Peyer's patch (tissue), 4 donors: ENCODE measurements around a stretch of chr12.

DNA sequence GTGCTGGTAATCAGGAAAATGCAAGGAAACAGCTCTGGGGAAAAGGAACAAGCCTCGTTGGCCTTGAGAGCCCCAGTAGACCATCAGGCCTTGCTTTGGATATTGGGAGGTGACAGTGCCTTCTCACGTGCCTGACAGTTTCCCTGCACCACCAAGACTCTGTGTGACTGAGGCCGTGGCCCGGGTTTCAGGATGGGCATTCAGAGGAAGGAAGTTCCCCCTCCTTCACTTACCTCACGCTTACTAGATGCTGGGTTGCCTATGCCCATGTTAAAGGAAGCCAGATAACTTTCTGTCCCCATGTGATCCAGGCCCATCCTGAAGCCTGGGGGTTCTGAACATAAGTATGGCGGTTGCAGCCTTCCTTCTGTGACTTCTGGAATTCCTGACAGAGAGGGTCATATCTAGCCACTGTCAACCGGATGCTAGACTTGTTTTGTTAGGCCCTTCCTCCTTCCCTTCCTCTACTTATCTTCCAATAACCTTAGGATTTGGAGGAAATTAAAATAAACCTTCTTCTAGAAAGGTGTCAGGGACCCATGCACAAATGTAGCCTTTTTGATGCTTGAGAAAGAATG lies 120.8 kb downstream of the ETV6 start:
- PRO-cap, result no peak
- RAMPAGE, long total RNA, 4 experiments, result no peak in any of the 4 experiments

GRCh38 chr12:11793848-11794770 lies 144.6 kb downstream of the ETV6 start:
- PRO-cap, result no peak
- RAMPAGE, long total RNA, 4 experiments, result no peak in any of the 4 experiments

DNA sequence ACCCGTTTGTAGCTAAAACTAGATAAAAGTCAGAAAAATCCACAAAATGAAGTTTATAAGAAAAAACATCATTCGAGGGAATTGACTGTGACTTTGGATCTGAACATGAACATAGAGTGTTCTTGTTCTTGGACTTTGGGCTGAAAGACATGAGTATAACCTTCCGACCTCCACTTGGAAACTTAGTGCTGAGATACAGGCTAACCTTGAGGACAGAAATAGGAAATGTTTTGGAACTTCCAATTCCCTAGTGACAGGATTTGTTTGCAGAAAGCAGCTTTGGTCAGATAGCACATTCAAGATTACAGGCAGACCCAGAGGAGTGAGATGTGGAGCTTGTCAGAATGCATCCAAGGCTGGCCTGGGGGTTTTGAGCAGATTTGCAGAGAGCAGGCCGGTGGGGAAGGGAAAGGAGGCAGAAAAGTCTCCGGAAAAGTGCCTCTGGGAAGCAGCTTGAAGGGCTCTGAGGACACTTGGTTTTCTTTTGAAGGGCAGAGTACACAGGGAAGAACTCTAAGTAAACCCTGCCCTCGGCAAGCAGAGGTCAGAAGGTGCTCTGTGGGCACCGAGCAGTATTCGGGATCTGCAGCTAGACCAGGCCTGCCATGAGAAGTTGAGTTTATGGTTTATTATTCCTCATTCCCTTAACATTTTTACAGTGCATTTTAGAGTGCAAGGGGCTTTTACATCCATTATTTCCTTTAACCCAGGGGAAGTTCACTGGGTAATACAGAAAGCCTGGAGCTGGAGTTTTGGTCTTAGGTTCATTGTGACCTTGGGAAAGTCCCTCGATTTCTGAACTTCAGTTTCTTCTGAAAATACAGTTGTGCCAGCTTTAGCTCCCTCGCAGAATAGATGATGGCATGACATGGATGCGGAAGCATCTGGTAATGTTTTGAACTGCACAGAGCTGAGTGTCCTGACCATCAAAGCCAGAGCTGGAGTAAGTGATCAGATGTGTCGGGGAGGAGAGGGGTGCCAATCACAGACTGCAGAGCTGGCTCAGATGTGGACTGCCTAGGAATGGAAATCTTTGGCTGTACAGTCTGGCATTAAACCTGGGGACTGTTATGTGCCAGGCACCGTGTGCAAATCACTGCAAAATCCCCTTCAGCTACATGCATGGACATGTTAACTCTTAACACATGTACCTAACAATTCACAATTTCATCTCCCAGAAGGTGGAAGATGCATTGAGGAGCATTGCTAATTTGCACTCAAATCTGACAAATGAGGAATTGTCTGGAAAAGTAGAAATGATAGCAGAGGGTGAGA lies 180.6 kb downstream of the ETV6 start:
- PRO-cap, result no peak
- RAMPAGE, long total RNA, 4 experiments, result no peak in any of the 4 experiments

DNA sequence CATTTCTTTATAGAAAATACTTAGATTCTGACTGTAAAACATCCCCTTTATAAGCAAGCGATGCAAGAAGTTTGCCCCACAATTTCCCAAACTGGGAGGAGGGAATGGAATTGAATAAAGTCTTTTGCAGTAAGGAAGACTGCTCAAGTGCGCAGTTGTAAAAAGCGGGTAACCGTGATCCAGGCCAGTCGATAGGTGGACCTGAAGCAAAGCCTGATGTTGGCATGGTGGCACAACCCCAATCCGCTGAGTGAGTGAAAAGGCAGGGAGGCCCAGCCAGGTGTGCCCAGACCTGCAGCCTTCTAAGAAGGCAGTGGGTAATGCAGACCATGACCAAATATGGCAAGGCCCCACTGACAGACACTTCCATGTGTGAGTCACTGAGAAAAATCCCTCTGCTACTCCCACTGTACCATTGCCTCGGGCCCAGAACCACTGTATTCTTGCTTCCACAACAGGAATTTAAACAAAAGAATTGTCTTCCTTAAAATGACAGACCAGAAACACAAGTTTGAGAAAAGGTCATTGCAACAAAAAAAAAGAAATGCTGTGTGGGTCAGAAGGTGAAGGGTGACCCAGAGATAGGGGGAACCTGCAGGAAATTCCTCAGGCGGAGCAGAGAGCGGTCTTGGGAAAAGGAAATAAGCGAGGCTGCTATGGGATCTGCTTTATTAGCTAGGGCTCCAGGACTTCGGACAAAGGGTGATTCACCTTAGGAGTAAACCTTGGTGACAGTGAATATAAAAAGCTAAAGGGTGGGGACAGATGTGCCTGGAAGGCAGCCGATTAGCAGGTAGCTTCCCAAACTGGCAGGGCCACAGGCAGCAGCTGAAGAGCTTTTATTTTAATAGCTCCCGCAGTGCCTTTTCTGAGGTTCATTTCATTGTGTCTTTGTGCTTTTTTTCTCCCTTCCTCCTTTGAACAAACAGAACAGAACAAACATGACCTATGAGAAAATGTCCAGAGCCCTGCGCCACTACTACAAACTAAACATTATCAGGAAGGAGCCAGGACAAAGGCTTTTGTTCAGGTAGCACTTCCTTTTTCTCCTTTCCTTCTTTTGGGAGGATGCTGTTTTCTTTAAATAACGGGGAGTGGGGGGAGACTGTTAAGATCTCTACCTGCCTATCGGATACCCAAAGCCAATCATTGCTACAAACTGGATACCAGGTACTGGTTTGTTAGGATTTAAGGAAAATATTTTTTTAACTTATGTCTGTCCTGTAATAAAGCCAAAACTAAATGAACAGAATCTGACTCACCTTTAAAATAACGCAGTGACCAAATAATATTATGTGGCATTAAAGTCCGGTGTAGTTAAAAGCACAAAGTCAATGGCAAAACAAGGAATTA lies 185.3 kb upstream of the BCL2L14 start:
- PRO-cap, result bidirectional peak, plus-strand start at position 751 of the sequence, minus-strand start at position 643 of the sequence
- RAMPAGE, long total RNA, 4 experiments, result no peak in any of the 4 experiments

- PRO-cap, result no peak
- RAMPAGE, long total RNA, 4 experiments, result no peak in any of the 4 experiments
Observed at GRCh38 chr12:11909274-11909620, 161.5 kb upstream of the BCL2L14 start.

DNA sequence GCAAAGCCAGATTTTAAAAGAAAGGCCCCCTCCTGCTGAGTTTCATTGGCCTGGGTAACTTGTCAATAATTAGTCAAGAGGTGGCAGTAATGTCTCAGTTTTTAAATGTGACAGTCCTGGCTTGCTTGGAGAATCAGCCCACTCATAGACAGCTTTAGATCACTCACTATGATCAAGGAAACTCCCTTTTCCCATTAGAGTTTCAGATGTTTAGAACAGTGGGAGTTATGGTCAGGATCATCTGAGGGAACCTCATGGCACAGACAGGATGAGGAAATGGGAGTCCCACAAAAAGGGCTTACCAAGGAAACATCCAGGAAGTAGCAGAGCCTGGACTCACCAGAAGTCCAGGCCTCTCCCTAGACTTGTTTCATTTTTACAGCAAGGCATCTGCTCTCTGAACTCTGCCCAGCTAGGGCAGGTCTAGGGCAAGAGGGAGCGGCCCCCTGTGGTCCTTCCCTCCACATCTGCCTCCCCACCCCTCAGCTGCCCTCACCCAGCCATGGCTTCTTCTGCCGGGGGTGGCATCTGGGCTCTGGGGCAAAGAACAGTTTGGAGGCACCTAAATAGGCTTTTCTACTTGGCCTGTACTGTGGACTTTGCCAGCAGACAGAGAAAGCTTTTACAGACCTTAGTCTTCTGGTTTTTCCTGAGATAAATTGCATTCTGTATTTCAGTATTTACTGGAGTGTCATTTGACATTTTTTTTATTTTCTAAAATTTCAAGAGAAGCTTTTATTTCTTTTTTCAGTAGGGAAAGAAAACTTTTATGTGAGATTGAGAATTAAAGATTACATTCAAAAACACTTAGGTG lies 11.3 kb downstream of the BCL2L14 start:
- PRO-cap, result no peak
- RAMPAGE, long total RNA, 4 experiments, result no peak in any of the 4 experiments

DNA sequence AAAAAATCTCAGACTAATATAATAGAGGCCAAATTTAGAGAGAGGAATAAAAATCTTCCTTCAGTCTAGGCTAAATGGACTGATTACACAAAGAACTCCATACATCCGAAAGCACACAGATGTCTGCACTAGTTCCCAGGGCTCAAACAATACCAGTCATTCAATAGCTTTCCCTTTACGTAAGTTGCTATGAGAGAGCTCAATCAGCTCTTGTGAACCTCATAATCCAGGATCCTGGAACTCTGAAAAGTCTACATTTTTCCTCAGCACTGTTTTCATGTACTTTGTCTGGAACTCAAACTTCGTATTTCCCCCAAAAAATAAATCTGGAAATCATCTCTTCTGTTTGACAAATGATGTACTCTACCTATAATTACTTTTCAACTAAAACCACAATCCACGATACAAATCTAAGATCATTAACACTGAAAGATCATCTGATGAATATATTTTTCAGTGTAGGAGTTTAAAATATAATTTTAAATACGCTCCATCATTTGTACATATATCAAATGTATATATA lies 25.8 kb downstream of the LRP6 start:
- PRO-cap, result no peak
- RAMPAGE, long total RNA, 4 experiments, result no peak in any of the 4 experiments

DNA sequence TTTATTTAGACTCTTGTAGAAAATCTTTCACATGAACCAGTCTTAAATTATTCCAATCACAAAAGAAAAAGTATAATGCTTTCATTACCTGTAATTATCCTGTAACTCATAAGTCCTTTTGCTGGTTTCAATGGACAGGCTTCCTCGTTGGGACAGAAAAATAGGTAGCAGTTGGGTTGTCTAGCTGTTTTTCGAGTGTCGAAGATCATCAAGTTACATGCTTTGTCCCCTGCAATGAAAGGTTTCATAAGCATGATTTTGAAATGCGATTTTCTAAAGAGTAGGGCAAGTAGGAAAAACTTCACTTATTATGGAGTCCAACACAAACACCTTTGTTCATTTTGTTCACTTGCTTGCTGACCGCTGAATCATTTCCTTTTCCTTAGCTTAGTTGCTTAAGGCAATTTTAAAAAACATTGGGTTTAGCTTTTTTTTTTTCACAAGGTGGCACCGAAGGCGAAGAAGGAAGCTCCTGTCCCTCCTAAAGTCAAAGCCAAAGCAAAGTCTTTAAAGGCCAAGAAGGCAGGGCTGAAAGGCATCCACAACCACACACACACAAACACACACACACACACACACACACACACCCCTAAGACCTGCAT lies 11.6 kb downstream of the MANSC1 start:
- PRO-cap, result unidirectional peak, minus-strand start at position 334 of the sequence
- RAMPAGE, long total RNA, 4 experiments, result no peak in any of the 4 experiments

DNA sequence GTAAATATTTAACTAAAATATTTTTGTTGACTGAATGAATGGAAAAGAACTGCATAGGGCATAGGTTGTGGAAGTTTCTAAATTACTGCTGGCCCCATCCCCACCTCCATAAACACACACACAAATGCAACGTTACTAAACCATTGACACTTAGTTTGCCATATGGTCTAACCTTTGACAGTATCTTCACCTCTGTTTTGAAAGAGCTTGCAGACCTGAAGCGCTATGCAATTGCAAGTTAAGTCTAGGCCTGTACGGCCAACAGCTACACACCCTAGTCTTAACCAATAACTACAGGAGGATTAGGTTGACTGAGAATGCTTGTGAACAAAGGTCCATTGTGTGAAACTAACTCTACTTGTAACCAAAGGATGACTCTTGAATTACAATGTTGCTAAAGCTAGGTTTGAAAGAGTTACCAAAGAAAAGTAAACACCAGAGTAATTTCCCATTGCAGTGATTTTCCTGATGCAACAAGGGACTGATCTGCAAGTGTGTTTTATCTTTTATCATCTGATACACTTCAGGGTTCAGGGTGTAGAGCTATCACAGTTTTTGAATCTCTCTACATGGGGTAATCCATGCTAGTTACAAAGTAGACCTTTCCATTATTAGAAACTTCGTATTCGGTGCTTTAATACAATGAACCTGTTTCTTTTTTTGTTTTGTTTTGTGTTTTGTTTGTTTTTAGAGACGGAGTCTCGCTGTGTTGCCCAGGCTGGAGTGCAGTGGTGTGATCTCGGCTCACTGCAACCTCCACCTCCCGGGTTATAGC lies 1.1 kb upstream of the MANSC1 start:
- PRO-cap, result unidirectional peak, minus-strand start at position 199 of the sequence
- RAMPAGE, long total RNA, 4 experiments, result no peak in any of the 4 experiments

DNA sequence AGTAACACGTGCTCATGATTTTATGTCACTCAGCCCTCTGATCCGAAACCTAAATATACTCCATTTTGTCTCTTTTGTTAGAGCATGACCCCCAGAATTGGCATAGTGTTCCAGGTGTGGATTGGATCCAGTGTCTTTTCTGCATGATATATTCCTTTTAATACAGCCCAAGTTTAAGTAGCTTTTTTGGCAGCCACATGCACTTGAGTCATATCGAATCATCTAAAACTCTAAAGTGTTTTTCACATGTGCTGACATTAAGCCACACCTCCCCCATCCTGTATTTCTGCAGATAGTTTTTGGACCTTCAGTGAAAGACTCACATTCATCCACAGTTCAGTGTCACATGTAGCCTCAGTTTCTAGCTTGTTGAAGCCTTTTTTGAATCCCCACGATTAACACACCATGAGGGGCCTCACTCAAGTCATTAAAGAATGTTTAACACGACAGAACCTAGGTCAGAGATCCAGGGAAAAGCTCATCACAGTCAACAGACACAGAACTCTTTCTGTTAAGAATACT lies 30.7 kb downstream of the BORCS5 start:
- PRO-cap, result no peak
- RAMPAGE, long total RNA, 4 experiments, result no peak in any of the 4 experiments

DNA sequence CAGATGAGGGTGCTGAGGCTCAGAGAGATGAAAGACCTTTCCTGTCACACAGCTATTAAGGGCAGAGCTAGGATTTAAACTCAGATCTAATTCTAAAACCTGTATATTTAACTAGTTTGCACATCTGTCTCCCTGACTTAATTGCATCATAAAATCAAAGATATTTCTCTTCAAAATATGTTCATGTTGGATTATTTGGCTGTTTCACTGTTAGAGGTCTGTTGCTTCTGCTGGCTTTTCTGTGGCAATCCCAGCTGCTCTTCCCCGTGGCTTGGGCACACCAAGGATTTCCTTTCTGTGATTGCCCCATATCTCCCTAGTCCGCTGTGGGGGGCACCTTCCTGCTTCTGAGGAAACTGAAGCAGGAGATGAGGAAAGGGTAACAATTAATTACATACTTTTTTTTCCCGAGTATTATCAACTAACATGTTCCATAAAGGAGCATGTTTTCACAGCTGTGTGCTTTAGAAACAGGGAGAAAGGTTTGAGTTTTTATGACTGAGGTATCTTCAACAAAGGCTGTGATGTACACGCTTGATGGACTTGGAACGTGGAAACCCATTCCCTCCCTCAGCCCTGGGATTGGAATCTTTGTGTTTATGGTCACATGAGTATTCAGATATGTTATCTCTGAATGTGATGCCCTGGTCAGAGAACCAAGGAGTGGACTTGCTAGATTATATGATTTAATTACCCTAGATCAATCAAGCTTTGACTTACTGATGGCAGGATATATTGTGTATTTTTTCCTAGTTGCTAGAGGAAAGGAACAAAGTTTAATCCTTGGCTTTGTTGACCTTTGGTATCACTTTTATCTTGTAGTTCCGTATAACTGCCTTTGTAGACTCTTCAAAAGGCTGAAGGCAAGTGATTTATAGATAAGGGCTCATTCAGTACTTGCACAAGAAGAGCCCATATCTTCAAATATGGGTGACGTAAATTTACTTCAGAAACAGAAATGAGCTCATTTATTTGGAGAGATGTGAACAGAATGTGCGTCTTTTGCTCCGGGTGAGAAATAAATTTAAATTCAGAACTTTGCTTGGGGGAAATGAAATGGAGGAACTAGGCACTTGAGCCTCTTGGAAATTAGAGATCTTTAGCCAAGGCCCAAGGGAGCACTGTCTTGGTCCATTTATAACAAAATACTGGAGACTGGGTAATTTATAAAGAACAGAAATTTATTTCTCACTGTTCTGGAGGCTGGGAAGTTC lies 46.7 kb downstream of the BORCS5 start:
- PRO-cap, result unidirectional peak, minus-strand start at position 263 of the sequence; unidirectional peak, minus-strand start at position 486 of the sequence; bidirectional peak, plus-strand start at position 967 of the sequence, minus-strand start at position 846 of the sequence
- RAMPAGE, long total RNA, 4 experiments, result start-site peak on the plus strand in 1 of 4 experiments, centred at position 950 of the sequence, 9 reads per replicate

GRCh38 chr12:12405678-12406361 lies 48.9 kb downstream of the BORCS5 start:
- PRO-cap, result unidirectional peak, minus-strand start at chr12:12406018
- RAMPAGE, long total RNA, 4 experiments, result no peak in any of the 4 experiments

GRCh38 chr12:12443291-12444170 lies 86.7 kb downstream of the BORCS5 start:
- PRO-cap, result no peak
- RAMPAGE, long total RNA, 4 experiments, result no peak in any of the 4 experiments

DNA sequence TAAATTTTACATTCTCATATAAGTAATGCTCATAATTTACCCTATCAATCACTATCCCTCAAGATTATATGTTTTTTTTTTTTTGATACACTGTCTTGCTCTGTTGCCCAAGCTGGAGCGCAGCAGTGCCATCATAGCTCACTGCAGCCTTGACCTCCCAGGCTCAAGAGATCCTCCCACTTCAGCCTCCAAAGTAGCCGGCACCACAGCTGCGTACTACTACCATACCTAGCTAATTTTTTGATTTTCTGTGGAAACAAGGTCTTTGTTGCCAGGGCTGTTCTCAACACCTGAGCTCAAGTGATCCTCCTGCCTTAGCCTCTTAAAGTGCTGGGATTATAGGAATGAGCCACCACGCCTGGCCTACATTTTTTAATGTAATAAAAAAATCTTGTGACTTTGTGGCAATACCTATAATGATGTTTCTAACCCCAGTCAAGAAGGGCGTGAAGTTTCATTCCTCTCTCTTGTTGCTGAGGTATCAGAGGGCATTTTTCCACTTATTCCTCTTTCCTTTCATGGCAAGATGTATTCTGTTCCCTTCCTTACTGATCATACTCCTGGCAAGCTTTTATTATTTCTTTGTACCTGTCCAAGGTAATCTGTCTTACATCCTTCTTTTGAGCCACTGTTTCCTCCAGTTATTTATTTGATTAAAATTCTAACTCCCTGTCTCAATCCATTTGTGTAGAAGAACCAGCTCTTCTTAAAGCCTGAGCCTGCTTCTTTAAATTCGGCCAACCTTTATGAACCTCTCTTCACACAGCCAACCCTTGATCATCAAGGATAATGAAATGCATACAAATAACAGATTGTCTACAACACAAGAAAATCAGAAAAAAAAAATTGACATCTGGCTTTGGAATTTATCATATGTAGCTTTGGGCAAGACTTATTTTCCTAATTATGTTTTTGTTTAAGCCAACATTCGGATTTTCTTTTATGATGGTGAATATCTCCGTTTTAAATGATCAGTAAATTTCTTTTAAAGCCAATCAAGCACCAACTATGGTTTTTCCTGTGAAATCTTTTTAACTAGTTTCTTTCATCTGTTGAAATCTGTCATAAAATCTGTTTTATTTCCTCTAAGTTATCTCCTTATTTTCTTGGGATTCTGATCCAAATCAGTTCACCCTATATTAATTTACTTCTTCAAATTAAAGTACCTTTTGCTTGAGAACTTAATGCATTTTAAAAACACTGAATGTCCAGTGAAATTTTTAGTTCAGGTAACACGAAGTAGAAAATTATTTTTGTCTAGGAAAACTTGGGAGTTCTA lies 3.9 kb downstream of the DUSP16 start:
- PRO-cap, result no peak
- RAMPAGE, long total RNA, 4 experiments, result no peak in any of the 4 experiments

- PRO-cap, result bidirectional peak, plus-strand start at chr12:12561073, minus-strand start at chr12:12560863; bidirectional peak, plus-strand start at chr12:12561246, minus-strand start at chr12:12561155
- RAMPAGE, long total RNA, 4 experiments, result no peak in any of the 4 experiments
Observed at GRCh38 chr12:12560431-12561376, 2.0 kb downstream of the DUSP16 start.

- PRO-cap, result no peak
- RAMPAGE, long total RNA, 4 experiments, result no peak in any of the 4 experiments
Observed at GRCh38 chr12:12600656-12601293, 10.9 kb upstream of the CREBL2 start.

GRCh38 chr12:12622147-12623170 lies 10.8 kb downstream of the CREBL2 start:
- PRO-cap, result unidirectional peak, minus-strand start at chr12:12622681
- RAMPAGE, long total RNA, 4 experiments, result no peak in any of the 4 experiments

- PRO-cap, result no peak
- RAMPAGE, long total RNA, 4 experiments, result start-site peak on the plus strand in 1 of 4 experiments, at chr12:12626688-12626793 at its widest, 11 reads per replicate
Observed at GRCh38 chr12:12626324-12626853, 14.7 kb downstream of the CREBL2 start.

DNA sequence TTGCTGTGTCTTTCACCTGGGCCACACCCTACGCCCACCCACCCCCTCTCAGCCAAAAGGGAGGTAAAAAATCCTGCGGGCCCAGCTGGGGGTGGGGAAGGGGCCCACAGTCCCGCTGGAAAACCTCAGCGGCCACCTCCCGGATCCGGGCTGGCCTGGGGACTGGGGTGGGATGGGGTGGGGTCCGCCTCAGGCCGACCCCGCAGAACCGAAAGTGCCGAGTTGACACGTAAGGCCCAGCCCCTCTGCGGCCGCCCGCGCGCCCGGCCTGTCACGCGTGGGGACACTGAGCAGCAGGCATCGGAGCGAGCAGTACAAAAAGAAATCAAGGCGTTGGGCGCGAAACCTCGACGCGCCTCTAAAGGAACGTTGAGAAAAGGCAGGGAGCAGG lies 7.6 kb downstream of the CDKN1B start:
- PRO-cap, result bidirectional peak, plus-strand start outside the sequence, minus-strand start at position 360 of the sequence
- RAMPAGE, long total RNA, 4 experiments, result no peak in any of the 4 experiments

GRCh38 chr12:12764776-12765080 lies 20.7 kb upstream of the APOLD1 start:
- PRO-cap, result no peak
- RAMPAGE, long total RNA, 4 experiments, result no peak in any of the 4 experiments